SJCRH30 (cell line): Measurements from ENCODE around the gene WNT7B.

GRCh38 chr22:45226465-45227289 lies 14.0 kb downstream of the KIAA0930 start:
- RAMPAGE, long total RNA: no peak

DNA sequence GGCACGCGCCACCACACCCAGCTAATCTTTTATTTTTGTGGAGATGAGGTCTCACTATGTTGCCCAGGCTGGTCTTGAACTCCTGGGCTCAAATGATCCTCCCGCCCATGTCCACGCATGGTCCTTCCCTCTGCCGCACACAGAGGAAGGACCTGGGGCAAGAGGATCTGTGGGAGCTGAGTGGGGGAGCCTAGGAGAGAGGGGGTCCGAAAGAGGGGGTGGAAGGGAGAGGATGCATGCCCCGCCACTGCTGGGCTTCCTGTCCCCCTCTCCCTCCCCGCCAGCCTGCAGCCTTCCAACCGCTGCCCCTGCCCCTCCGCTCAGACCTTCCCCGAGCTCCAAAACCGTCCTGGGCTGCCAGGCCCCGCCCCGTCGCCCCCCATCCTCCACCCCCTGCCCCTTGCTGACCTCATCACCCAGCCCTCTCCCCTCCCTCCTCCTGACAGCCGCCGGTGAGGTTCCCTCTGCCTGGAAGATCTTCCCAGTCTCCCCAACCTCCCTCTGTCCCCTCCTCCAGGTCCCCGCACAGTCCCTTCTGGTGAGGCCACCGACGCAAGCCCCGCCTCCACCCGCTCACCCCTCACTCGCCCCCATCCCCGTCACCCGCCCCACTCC lies 16.7 kb upstream of the UPK3A start:
- RAMPAGE, long total RNA: no peak

DNA sequence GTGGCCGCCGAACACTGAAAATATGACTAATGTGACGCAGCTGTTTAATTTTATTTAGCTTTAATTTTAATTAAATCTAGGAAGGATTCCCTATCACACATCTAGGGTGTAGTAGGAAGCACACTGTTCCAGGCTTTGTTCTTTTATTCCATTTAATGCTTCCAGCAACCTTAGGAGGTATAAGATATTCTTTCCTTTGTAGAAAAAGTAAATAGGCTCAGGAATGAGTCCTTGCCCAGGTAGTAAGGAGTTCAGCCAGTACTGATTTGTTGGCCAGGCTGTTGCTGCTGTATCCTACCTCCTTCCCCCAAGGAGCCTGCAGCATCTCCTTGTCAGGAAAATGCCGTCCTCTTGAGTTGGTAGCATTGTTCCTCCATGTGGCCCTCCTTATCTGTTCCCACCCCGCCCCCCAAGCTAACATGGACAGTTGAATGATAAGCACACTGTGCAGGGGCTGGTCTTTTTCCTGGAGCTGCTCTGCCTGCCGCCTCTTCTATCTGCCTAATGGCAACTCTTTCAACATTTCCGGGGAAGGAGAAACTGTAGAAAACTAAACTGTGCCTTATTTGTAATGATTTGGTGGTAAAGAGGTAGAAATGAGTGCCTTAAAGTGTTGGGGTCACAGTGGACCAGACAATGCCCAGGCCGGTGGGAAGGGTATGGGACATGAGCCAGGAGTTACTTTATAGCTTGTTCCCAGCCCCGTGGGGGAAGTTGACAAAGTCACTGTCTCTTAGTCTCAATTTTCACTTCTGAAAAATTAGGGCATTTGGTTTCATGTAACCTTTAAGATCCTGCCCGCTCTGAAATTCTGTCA lies 4.3 kb downstream of the FAM118A start:
- RAMPAGE, long total RNA: no peak

DNA sequence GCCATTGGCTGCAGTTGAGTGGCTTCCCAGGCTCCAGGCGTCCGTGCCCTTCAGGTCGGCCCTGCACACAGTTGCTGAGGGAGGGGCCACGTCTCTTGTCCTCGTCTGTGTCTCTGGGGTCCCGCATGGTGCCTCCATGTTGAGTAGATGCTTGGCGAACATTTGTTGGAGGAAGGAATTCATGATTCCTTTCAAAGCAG lies 21.0 kb downstream of the FAM118A start:
- RAMPAGE, long total RNA: no peak

DNA sequence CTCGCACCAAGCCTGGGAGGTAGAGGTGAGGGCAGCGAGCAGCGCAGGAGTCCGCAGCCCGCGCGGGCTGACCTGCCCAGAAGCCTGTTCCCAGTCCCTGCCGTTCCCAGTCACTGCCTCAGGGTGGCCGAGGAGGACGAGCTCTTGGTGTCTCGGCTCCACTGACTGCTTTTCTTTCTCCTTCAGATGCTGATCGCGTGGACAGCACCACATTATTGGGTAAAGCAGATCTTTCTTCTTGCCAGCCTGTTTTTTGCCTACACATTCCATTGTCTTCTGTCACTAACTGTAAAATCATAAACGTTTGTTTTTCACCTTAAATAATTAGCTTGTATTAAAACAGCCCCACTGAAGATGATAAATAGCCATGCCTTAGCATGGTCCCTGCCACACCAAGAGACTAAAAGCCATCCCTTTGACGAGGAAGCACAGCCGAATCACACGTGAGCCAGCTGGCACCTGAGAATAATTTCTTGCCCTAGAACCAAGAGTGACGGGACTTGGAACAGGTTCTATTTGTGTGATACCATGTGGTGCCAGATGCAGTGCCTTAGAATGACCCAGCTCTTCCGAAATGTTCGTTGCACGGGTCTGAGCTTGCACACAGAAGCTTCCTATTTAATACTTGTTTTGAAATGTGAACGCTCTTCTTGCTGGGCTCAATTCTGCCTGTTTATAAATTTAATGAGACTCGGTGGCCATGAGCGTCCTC lies 25.6 kb downstream of the FAM118A start:
- RAMPAGE, long total RNA: no peak

- RAMPAGE, long total RNA: no peak
Measured at GRCh38 chr22:45454211-45454741, 40.8 kb downstream of the RIBC2 start.

- RAMPAGE, long total RNA: no peak
Measured at GRCh38 chr22:45597505-45598094, 74.0 kb upstream of the ATXN10 start.

- RAMPAGE, long total RNA: no peak
Measured at GRCh38 chr22:45602875-45603922, 68.4 kb upstream of the ATXN10 start.

DNA sequence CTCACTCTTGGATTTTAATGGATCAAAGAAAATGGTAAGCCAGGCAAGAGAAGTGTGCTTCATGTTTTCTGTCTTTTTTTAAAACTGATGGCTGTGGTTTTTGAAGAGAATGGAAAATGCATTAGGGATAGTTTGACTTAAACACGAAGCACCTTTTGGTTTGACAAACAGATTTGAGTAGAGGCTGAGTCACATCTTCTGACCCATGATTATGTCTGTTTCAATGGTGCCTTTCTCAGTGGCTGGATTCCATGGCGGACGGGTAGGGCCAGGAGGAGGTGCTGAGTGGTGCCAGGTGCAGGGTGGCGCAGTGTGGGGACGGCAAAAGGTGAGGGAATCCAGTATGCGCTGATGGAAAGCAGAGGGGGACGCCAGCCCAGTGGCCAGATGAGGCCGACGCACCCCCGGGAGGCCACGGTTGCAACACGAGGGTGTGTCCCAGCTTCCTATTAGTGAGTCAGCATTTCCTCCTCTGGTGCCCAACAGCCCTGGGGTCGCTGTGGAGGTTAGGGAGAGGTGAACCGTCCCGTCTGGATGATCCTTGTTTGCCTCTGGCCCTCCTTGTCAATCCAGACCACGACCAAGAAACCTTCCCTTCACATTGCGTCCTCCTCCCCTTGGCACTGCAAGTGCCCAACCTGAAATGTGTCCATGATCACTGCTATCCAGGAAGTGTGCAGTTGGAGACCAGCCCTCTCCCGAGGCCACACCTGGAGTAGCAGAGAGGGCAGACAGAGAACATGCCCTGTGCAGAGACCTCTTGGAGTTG lies 32.7 kb upstream of the ATXN10 start:
- RAMPAGE, long total RNA: no peak

GRCh38 chr22:45645562-45646118 lies 26.0 kb upstream of the ATXN10 start:
- RAMPAGE, long total RNA: no peak

GRCh38 chr22:45767987-45768439 lies 96.4 kb downstream of the ATXN10 start:
- RAMPAGE, long total RNA: no peak

DNA sequence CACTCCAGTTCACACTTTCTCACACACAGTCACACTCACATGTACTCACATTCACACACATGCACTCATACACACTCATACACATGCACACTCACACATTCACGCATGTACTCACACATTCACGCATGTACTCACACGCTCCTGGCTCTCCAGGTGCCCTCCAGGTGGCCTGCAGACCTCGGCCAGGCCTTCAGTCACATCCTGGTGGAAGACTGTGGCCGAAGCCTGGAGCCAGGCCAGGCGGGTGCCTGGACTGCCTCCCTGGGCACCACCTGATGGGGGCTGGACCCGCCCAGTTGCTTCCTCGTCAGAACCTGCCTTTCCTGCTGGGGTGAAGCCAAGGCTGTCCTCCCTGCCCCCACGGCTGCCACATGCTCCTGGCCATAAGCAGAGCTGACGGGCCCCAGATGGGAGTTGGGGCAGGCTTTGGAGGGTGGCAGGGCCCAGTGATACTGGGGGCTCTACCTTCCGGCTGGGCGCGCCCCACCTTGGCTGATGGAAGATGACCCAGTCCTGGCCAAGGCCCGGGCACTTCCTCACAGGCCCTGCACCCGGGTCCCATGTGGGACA lies 89.4 kb downstream of the WNT7B start:
- RAMPAGE, long total RNA: no peak

- RAMPAGE, long total RNA: no peak
Measured at GRCh38 chr22:45972262-45972789, 4.6 kb downstream of the WNT7B start.

GRCh38 chr22:45976889-45977725 lies at the start of gene WNT7B:
WNT7B (minus strand) TSS chr22:45977162.
- RAMPAGE, long total RNA: no peak

DNA sequence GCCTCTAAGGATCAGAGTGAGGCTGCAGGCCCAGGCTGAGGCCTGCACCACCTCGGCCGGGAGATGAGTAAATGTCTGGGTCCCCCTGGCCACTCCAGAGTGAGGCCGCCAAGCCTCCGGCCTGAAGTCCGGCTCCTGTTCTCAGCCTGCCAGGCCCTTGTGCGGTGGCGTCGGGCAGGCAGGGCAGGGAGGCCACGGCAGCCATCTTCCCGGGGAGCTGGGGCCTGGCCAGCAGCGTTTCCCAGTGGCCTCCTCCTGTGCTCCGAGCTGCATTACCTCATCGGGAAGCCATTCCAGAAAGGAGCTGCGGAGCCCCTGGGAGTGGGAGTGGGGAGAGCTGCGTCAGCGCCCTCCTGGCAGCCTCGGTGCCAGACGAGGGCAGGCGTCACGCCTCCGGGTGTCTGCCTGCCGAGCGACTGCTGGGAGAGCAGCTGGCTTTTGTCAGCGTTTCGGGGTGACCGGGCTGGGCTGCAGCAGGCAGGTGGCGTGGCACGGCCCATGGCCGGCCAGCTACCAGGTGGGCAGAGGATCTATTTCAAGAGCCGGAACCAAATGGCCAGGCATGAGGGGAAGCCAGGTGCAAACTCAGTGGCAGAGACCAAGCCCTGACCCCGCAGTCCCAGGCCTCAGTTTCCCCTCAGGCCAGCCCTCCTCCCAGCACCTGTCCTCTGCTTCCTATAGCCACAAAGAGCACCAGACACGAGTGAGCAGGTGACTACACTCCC lies 30.9 kb upstream of the WNT7B start:
- RAMPAGE, long total RNA: no peak

DNA sequence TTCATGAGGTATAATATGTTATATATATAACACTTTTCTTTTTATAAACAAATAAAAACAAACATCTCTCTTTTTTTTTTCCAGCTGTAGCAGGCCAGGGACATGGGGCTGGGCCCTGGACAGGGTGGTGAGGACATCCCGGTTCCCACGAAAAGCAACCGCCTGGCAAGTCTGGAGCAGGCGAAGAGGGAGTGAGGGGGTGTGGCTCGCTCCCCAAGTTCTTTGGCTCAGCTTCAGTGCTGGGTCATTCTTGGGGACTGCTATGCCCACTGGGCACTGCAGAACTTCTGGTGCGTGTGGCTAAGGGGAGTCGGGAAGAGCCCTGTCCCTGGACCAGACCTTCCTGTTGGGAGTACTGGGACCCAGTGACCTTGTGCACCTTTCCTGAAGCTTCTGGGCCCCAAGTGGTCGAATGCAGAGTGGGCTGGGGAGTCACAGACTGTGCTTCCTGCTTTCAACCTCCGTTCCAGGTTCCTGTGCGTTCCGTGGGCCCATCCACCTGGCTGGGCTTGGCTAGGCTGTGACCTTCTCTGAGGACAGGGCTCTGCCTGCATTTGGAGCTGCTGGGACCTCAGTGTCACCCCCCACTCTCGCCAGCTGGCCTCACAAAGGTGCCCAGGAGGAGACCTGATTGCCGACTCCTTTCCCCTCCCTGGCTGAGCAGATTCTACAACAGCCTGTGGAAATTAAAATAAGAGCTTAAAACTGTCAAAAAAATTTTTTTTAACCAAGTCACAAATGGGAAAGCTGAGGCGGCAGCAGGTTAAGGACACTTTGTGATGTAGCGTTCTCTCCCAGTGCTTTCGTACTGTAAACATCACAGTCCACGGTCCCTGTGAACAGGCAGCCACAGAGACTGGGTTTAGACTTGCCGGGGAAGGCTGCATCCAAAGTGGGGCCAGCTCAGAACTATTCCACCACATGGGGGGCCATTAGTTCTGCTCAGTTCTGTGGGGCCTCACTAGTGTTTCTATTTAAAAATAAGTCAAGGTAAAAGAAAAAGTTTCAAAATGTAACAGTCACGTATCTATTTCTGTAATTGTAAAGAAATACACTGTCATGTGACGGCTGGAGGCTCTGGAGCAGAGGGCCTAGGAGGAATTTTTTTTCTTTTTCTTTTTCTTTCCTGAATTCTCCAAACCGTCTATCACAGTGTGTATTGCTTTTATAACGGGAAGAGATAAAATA lies 63.8 kb upstream of the WNT7B start:
- RAMPAGE, long total RNA: no peak

- RAMPAGE, long total RNA: no peak
Measured at GRCh38 chr22:46054738-46055080, 77.7 kb upstream of the WNT7B start.

DNA sequence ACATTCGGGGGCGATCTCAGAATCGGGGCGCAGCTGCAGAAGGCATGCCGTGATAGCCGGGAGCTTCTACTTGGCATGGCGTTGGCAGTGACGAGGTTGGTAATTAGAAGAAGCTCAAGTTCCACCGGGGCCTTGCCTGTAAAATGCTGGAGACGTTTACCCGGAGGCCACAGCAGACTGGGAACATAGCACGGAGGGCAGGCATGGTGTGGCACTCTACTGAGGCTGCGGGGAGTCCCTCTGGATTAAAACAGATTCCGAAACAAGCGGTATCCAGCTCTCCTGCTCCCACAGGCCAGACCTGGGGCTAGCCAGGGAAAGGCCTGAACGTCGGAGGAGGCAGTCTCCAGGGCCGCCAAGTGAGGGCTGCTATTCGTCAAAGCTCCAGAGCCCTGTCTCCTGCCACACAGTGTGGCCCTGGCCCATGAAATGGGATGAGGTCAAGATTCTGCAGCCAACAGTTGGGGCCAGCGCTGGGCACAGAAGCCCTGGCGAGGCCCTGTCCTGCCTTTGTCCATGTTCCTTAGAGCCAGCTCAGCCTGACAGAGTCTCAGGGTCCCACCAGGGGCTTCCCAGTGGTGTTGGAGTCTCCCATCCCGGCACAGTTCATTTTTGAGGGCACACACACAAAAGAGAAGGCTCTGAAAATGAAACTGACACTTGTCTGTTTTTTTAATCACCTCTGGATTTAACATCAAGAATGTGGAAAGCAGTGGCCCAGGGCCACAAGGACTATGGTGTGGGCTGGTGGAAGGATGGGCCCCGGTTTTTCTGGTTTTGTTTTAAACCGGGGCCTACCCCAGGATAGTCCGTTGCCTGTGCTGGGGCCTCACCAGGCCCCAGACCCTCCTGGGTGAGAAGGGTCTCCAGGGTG lies 76.1 kb upstream of the PPARA start:
- RAMPAGE, long total RNA: no peak

DNA sequence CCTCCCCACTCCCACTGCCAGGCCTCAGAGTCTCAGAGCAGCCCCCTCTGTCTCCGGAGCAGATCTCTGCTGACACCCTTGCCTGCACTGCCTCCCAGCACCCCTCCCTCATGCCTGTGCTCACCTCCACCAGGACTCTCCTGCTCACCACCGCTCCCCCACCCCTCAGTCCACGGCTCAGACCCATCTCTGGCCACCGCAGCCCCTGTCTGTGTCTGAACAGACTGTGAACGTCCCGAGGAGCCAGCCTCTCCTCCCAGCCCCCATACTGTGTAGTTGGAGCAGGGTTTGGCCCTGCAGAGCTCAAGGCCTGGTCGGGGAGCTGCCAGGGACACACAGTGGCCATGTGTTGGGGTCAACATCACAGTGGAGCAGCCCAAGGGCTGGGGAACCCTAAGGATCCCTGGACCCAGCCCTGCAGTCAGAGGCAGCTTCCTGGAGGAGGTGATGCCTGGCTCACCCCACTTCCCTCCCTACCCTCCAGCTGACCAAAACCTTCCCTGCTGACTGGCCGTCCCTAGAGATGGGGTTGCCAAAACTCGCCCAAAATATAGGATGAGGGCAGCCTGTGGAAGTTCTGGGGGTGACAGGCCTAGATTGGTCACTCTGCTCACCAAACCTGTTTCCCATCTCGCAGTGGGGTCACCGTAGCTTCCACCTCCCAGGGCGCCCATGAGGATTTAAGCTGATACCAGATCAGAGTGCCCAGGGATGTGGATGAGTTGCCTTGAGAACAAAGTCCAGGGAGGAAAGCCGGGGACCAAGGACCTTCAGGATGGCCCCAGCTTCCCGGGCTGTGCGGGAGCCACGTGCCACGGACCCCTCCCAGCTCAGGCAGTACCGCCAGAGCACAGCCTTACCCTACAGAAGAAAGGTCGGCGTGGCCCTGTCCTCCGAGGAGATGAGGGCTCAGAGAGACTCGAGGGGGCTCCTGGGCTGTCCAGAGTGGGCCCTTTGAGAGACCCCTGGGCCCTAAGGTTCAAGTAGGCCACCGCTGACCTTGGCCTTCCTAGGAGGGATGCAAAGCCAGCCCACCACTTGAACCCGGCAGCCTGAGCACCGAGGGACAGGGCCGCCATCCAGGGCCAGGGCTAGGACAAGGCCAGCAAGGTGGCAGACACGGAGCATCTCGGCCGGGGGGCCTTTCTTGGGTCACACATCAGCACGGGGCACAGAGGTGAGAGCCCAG lies 34.9 kb upstream of the PPARA start:
- RAMPAGE, long total RNA: no peak

DNA sequence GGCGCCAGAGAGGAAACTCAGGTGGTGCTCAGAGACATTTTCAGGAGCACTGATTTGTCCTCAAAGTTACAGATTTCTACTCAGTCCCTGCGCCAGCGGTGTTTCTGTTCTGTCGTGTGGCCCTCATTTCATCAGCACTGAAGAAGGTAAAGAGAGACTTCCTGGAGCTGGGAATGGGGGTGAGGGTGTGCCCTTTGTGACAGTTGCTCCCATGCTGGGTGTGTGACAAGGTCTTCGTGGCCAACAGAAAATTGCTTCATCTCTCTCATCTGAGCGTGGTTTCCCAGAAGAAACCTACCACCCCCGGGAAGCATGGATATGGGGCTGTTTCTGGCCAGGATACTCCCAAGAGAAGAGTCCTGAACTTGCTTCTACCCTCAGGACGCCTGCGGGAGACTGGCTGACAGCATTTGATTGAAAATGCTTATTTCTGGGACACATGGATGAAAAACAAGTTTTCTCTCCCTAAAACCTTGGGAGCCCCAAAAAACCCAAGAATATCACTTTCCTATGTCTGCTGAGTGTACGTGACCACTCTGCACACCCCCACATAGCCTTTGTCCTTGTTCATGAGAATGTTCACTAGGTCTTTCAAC lies 1.9 kb upstream of the PPARA start:
- RAMPAGE, long total RNA: no peak